Vermiform appendix (tissue), 1 donor: ENCODE results near the genes ODR4, RO60 and GLRX2.

- PRO-cap = no peak
These were observed 1.7 kb downstream of the IVNS1ABP start for GRCh38 chr1:185315338-185315828.

DNA sequence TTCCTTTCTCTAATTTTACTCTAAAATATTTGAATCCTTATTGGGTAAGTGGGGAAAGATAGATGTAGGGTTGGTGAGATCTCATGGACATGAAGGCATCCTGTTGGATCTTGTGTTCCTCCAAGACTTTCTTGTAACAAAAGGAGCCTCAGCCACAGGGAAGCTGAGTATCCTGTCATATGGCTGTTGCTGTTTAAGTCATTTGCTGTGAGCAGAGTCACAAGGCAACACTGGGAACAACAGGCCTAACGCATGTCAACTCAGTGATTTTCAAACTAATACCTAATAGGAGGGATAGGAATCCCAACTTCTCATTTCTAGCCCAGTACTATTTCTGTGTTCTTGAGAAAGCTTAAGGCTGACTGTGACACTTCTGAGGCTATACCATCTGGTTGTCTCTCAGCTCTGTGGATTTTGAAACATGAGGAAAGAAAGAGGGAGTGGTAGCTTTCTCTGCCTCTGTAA is 166.5 kb upstream of the IVNS1ABP start:
- PRO-cap = no peak

GRCh38 chr1:185488694-185489561 is 171.9 kb upstream of the IVNS1ABP start:
- PRO-cap = no peak

DNA sequence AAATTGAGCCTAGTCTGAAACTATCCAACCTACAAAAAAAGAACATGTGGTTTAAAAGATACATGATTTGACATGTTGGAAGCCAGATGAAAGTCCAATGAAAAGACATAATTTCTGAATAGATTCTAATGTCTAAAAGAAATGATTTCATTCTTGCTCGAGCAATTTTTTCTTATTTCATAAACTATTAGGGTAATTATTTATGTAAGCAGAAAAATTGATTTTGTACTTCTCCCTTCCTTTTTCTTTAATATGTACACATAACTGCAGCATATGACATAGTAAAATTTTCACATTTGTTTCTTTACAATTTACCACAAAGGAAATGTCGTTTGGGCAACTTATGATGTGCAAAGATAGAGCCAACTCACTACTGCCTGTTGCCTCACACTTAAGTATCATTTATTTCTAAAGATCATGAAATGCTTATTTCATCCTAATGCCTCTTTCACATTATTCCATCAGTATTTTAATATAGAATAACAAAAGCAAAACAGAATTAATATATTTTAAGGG is 165.8 kb upstream of the HMCN1 start:
- PRO-cap = unidirectional peak, plus-strand start at position 370 of the sequence

GRCh38 chr1:186072910-186073647 is 223.0 kb upstream of the PRG4 start:
- PRO-cap = no peak

GRCh38 chr1:186301278-186301854 is 5.3 kb downstream of the PRG4 start:
- PRO-cap = bidirectional peak, plus-strand start at chr1:186301688, minus-strand start at chr1:186301560

DNA sequence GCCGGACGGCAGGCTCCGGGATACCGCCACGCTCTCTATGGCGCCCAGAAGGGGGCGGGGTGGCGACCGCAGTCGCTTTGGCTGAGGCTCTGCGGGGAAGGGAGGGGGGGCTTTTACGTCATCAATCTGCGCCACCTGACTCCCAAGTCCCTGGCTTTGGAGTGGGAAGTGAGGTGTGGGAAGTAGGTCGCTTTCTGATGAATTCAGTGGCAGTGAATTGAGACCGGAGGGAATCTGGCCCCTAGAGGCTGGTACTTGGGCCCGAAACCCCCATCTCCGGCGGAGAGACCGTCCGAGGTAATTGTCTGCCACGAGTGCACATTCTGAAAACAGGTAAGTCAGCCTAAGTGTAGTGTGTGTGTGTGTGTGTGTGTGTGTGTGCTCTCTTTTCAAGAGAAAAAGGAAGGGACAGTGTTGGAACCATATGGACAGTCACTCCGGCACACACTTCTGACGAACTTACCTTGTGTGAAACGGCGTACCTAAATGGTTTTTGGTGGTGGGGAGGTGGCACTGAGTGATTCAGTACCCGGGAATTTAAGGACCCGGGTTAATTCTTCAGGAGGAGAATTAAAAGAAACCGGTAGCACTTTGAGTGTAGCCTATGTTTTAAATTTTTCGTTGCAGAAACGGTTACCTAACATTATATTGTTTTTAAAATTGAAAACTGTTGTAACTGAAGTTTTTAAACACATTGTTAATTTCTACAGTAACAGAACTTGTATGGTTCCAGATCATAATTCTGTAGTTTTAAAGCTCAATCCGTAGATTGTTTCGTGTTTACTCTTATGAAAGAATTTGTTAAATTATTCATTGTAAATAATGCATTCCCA is at the start of gene ODR4:
Gene ODR4, plus strand, starts transcription at position 197 of the 833 bp plus-strand sequence.
- PRO-cap = bidirectional peak, plus-strand start at position 220 of the sequence, minus-strand start at position 37 of the sequence; bidirectional peak, plus-strand start at position 392 of the sequence, minus-strand start at position 452 of the sequence

DNA sequence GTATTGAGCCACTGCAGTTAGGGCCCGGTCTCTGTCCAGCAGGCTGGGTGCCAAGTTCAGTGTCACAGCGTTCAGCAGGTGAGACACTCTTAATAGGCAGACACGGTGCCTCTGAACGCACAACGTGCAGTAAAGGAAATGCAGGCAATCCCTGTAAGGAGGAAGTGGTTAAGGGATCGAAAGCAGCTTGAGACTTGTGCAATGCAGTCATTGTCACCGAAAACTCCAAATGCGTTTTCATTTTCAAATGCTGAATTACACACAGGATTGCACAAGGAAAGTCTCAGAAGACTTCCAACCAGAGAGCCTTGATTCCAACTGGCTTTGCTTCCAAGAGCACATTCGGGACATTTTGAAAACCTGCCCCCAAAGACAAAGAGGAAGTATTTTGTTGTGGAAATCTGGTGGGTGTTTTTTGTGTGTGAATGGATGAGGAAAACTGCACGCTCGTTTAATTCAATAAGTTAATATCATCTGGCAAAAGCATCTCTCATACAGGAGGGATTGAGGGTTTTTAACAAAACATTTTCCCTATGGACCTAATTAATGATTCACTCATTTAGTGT is 61.7 kb downstream of the PTGS2 start:
- PRO-cap = no peak

GRCh38 chr1:186671874-186672686 is 8.1 kb downstream of the PTGS2 start:
- PRO-cap = no peak

DNA sequence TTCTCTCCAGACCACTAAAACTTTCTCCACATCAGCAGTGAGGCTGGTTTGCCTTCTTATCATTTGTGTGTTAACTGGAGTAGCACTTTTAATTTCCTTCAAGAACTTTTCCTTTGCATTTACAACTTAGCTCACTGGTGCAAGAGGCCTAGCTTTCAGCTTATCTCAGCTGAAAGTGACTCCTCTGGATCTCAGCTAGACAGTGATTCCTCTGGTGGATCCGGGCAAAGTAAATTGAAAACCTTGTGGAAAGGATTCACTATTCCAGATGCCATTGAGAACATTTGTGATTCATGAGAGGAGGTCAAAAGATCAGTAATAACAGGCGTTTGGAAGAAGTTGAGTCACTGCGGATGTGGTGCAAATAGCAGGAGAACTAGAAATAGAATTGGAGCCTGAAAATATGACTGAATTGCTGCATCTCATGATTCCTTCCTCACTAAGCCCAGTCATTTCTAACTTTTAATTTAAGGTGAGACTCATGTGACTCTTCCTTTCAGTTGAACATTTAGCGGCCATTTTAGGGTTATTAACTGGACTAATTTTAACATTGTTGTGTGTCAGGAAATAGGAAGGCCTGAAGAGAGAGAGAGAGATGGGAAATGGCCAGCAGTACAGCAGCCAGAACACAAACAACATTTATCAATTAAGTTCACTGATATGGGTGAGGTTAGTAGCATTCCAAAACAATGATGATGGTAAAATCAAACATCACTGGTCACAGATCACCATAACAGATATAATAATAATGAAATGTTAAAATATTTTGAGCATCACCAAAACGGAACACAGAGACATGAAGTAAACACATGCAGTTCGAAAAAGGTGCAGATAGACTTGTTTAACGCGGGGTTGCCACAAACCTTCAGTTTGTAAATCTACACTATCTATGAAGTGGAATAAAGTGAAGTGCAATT is 16.0 kb upstream of the RGS1 start:
- PRO-cap = no peak

- PRO-cap = unidirectional peak, plus-strand start at chr1:192626917
These were observed 9.2 kb upstream of the RGS13 start for GRCh38 chr1:192626602-192627216.

DNA sequence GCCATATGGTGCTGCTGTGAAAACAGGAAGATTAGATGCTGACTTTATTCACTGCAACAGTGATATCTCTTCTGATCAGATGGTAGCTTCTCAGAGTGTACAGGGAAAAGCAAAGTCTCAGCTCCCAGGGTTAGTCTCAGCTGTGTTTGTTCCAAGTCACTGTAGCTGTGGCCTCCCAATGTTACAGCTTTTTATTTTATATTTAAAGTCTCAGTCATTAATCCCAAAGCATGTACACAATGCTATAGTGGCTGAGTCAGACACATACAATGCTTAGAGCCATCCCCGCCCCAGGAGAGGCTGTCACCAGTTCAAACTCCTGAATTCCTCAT is 42.7 kb upstream of the RGS2 start:
- PRO-cap = no peak

- PRO-cap = no peak
These were observed 41.1 kb upstream of the RGS2 start for GRCh38 chr1:192767852-192768092.

DNA sequence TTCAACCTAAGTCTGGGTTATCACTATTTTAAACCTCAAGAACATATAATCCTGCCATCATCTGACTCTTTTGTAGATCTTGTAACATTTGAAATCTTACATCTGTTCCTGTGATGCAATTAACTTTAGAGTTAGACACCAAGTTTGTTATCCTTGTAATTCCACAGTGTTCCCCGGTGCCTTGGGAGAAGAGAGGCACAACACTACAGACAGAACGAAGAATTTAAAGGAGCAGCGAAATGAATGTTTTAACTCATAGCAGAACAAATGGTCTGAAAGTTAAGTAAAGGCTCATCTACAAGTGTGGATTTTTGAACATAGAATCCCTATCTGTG is 116.0 kb downstream of the UCHL5 start:
- PRO-cap = no peak

DNA sequence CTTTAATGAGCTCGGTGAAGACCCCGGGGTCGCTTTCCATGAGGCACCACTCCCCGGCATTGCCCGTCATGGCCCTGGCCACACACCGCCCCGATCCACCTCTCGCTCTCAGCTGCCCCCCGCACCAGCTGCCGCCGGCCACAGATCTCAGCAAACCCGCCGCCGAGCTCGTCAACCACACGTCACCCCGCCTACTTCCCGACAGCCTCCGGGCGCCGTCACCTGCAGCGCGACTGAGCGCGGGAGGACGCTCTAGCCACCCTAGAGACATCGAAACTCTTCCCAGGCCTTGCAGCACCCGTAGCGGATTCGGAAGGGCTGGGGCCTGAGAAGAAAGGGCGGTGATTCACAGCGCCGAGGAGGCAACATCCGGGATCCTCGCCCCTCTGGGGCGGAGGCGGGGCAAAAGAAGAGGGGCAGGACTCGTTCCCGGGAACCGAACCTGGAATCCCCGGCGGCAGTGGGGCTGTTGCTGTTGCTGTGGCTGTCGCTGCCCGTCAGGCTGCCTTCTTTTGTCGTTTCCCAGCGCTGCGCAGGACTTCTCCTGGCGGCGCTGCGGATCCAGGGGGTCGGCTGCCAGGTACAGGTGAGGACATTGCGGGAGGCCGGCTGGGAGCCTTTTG is at the start of gene RO60:
Gene RO60, plus strand, starts transcription at position 422 of the 623 bp plus-strand sequence.
- PRO-cap = bidirectional peak, plus-strand start at position 405 of the sequence, minus-strand start at position 149 of the sequence

DNA sequence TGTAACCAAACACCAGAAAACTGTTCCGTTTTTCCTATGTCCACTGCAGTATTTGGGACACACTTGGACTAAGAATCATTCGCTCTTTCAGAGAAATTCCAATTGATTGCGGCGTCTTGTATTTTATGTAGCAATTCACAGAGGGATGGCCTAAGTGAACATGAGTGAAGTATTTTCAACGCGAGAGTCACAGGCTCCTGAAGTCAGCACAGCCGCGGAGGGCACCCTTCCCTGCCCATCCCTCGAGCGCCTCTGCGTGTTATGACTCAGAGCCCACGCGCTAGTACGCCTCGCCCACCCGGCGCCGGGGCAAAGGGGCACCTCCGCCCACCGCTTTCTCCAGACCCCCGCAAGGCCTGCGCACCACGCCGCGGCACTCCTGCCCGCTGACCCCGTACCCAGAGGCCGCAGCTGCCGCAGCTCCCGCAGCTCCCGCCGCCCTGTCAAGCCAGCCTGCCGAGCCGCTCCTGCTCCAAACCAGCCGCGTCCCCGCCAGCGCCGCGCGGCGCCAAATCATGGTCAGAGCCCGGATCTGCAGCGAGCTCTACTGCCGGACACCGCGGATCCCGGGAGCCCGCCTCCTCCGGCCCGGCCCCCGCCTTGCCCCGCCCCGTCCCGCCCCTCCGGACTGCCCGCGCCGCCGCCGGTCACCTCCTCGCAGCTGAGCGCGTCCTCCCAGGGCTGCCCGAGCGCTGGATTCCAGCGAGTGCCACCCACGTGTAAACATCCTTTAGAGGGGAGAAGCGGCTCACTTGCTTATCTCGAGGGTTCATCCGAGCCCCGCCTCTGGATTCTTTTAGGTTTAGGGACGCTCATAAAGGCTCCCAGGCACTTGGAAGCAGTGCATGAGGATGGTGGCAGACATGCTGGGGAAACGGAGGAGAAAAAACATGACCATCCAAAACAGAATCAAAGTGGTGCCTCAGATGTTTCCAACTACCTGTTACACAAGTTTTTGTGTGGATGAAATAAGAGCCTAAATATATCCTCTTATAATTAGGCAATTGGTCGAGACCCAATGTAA is at the start of gene GLRX2:
Gene GLRX2, minus strand, starts transcription at position 549 of the 1,024 bp plus-strand sequence.
- PRO-cap = bidirectional peak, plus-strand start at position 342 of the sequence, minus-strand start at position 254 of the sequence; bidirectional peak, plus-strand start at position 664 of the sequence, minus-strand start at position 517 of the sequence

- PRO-cap = no peak
These were observed 32.9 kb upstream of the B3GALT2 start for GRCh38 chr1:193219111-193219887.

- PRO-cap = no peak
These were observed 275.3 kb upstream of the B3GALT2 start for GRCh38 chr1:193461590-193462156.

DNA sequence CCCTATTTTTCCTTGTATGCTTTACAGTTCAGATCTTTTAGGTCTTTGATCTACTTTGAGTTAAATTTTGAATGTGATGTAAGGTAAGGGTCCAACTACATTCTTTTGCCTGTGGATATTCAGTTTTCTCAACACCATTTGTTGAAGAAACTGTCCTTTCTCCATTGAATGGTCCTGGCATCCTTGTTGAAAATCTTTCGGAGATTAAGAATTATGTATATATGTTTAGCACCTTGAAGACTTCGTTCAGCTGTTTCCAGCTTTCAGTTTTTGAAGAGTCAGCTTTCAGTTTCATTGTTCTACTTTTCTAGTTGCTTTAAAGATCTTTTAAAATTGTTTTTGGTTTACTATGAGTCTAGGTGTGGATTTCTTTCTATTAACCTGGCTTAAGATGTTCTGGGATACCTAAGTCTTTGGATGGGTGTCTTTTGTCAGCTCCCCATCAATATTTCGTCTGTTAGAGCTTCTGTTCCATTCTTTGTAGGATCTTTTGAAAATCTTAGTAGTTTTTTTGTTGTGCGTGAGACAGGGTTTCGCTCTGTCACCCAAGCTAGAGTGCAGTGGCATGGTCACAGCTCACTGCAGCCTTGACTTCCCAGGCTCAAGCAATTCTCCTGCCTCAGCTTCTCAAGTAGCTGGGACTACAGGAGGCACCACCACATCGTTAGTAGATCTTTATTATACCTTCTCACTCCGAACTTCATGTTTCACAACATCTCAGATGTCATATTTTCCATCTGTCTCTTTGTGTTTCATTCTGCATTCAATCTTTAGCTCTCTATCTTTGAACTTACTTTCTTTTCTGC is 353.4 kb upstream of the B3GALT2 start:
- PRO-cap = no peak

GRCh38 chr1:195847708-195848672 is 760.2 kb downstream of the KCNT2 start:
- PRO-cap = no peak